Cerebellum (tissue), 5 donors: ENCODE data around the genes ALG1L2, COL6A6 and PIK3R4.

DNA sequence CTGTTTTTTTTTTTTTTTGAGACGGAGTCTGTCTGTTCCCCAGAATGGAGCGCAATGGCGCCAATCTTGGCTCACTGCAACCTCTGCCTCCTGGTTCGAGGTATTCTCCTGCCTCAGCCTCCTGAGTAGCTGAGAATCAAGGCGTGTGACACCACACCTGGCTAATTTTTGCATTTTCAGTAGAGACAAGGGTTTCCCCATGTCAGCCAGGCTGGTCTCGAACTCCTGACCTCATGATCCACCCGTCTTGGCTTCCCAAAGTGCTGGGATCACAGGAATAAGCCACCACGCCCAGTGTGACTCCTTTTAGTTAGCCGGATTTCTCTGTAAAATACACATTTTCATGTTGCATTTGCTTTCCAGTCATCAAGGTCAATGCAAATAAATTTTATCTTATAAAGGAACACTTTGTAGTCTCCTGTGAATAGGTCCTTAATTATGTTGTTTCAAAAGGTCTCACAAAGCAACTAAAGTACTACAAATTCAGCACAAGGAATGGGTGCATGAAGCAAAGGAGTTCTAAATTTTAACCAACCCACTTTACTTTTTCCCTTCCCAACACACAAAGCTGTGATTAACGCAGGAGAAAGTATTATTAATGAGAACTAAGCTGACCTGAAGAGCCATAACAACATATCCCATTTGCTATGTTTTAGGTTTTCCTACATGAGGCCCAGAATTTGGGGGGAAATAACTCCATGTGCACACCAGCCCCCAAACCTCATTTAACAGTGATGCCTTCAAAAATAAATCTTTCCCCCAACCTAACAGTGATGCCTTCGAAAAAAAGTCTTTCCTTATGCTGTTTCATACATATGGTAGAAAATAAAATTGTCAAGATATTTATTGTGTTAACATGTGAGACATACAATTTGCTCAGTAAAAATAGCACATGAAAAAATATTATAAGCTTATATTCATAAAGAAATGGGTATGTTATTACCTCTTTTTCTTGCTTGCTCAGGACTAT, 6.4 kb upstream of the ISY1 start:
- PRO-cap, 3 experiments: no peak in any of the 3 experiments
- RAMPAGE, long total RNA: no peak

- PRO-cap, 3 experiments: no peak in any of the 3 experiments
- RAMPAGE, long total RNA: no peak
Observed at GRCh38 chr3:129175844-129176703, 7.6 kb downstream of the CNBP start.

- PRO-cap, 3 experiments: no peak in any of the 3 experiments
- RAMPAGE, long total RNA: no peak
Observed at GRCh38 chr3:129211606-129212227, 28.0 kb upstream of the CNBP start.

- PRO-cap, 3 experiments: no peak in any of the 3 experiments
- RAMPAGE, long total RNA: no peak
Observed at GRCh38 chr3:129279344-129280105, 855 bp downstream of the HMCES start.

DNA sequence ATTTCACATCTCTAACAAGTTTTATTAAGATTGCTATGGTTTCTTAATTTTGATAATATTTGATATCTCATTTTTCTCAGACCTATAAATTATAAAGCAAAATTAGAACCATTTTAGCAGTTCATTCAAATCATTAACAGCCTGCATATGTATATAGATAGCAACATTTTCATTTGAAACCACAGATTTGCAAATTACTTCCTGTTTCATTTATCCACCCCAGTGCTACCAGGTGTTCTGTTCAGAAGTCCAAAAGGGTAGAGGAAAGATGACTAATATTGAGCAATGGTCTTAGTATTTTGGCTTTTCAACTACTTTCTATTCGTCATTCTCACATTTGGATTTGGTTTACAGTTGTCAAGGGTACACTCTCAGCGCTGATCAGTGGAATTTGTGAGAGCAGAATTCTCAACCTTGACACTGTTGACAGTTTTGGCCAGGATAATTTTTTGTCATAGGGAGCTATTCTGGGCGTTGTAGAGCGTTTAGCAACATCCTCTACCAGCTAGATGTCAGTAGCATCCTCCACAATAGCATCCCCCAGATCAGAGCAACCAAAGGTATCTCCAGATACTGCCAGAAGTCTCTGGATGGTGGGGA, 4.0 kb downstream of the HMCES start:
- PRO-cap, 3 experiments: no peak in any of the 3 experiments
- RAMPAGE, long total RNA: no peak

GRCh38 chr3:129399905-129400394, 28.5 kb downstream of the EFCAB12 start:
- PRO-cap, 3 experiments: no peak in any of the 3 experiments
- RAMPAGE, long total RNA: no peak

- PRO-cap, 3 experiments: no peak in any of the 3 experiments
- RAMPAGE, long total RNA: no peak
Observed at GRCh38 chr3:129418445-129418805, 10.0 kb downstream of the EFCAB12 start.

GRCh38 chr3:129440429-129440815, 398 bp downstream of the IFT122 start:
- PRO-cap, 3 experiments: peak in 1 of 3 experiments; most common plus-strand start chr3:129440653 (in 1); most common minus-strand start chr3:129440652 (in 1)
- RAMPAGE, long total RNA: no peak

- PRO-cap, 3 experiments: no peak in any of the 3 experiments
- RAMPAGE, long total RNA: no peak
Observed at GRCh38 chr3:129567562-129567971, 24.6 kb downstream of the H1-8 start.

- PRO-cap, 3 experiments: peak in 1 of 3 experiments; most common plus-strand start chr3:129606938 (in 1)
- RAMPAGE, long total RNA: no peak
Observed at GRCh38 chr3:129606861-129607474, 492 bp upstream of the PLXND1 start.

GRCh38 chr3:129611748-129612667, 5.5 kb upstream of the PLXND1 start:
- PRO-cap, 3 experiments: no peak in any of the 3 experiments
- RAMPAGE, long total RNA: no peak

DNA sequence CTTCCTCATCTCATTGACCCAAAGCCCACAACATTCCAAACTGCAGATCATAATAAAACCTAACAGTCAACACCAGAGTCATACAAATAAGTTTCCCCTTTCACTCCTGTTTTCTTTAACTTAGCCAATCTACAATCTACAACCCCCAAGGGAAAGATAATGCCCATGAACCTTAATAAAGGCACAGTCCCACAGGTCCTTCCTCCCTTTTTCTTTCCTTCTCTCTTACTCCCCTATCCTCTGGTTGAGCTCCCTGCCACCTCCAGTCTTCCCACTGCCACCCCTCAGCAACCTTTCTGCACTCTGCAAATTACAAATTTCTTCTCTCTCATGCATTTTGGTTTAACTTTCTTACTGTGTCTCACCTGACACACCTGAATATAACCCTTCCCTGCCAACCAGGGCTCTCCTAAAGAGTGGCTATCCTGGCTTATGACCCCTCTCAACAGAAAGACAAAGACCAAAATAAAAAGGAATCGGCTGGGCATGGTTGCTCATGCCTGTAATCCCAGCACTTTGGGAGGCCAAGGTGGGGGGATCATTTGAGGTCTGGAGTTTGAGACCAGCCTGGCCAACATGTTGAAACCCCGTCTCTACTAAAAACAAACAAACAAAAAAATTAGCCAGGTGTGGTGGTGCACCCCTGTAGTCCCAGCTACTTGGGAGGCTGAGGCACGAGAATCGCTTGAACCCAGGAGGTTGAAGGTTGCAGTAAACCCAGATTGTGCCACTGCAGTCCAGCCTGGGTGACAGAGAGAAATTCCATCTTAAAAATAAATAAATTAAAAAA, 136.3 kb downstream of the TMCC1 start:
- PRO-cap, 3 experiments: no peak in any of the 3 experiments
- RAMPAGE, long total RNA: no peak

DNA sequence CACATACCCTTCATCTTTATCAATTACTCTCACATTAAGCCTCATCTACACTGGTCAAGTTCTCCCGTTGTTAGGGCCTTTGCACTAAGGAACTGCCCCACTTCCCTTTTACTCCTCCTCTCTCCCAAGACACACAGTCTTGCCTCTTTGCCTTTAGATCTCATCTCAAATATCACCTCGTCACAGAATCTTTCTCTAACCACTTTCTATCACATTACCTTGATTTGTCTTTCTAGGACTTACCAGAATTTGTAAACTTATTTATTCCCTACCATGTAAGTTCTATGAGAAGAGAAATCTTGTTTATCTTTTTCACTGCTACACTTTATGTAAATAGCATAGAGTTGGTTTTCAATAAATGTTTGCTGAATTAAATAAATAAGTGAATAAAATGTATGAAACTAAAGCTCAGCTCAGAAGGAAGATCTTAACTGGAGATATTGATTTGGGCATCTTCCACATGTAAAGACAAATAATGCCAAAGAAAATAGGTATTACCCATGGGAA, 117.5 kb downstream of the TMCC1 start:
- PRO-cap, 3 experiments: no peak in any of the 3 experiments
- RAMPAGE, long total RNA: no peak

- PRO-cap, 3 experiments: no peak in any of the 3 experiments
- RAMPAGE, long total RNA: no peak
Observed at GRCh38 chr3:129877273-129877803, 16.2 kb downstream of the TMCC1 start.

DNA sequence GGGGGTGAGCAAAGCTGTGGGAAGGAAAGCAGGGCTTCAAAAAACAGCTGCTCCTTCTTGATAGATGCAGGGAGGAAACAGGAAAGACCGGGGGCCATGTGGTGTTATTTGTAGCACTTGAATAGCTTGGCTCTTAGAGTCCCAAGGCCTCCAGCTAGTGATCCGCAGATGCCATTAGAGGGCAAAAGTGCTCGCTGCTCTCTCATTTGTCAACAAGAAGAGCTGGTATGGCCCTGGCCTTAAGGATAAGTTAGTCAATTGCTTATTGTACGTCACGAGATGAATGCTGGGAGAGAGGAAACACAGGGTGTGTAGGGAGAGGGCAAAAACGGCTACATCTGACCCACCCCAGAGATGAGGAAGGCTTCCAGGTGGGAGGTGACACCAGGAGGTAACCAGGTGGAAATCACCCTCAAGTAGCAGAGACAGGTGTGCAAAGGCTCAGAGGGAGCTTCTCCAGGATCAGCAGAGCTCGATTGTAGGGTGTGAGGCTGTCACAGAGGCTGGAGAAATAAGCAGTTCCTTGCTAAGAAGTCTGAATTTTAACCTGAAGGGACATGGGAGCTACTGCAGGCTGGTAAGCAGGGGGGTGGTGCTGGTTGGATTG, at the start of gene ALG1L2:
Gene ALG1L2, plus strand, starts transcription at position 372 of the 607 bp plus-strand sequence.
- PRO-cap, 3 experiments: no peak in any of the 3 experiments
- RAMPAGE, long total RNA: no peak

DNA sequence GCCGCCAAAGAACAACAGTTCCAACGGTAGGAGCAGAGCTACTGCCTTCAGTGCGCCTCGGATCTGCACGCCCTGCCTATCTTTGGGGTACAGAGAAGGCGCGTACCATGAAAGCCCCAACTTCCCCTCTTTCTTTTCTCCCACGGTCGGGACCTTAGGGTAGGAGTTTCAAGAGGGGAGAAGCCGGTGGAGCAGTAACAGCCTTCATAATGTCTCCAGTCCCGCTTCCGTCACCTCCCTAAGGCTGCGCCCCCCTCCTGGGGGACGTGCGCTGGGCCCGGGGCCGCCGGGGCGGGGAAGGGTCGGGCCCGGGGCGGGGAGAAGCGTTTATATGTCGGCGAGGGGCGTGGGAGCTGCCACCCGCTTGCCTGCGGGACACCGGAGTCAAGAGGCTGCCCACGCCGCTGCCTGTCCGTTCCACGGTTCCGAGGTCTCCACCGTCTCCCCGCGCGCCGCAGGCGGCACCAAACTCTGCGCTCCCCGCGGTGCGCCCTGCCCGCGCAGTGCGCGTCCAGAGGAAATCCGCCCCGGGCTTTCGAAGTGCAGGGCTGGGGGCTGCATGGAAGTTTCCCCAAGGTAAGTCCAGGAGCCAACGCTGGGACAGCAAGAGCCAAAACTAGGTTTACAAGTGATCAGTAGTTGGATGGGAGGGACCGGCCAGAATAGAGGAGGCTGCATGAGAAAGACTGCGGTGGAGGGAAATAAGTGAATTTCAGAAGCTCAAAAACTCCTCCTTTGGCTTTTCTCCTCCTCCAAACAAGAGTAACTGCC, at the start of gene COL6A6:
Gene COL6A6, plus strand, starts transcription at position 356 of the 771 bp plus-strand sequence.
- PRO-cap, 3 experiments: no peak in any of the 3 experiments
- RAMPAGE, long total RNA: no peak

DNA sequence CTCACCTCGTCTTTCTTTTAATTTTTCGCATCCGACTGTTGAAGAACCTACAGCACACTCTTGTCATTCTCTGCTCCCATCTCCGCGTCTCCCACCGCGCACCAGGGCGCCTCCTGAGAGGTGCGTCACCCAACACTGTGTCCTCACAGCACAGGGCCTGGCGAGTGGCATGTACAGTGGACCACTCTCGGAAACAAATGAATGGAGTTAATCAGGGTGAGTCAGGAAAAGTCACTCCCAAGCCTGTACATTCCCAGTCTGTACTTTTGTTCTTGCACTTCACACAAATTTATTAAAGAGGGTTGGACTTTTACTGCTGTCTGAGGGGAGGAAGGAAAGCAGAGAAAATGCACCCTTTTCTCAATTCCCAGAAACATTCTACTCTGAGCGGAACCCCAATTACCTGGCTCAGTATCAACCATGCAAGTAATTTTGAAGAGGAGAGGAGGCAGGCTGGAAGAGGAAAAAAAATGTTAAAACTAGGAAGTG, 660 bp downstream of the COL6A6 start:
- PRO-cap, 3 experiments: no peak in any of the 3 experiments
- RAMPAGE, long total RNA: no peak

- PRO-cap, 3 experiments: no peak in any of the 3 experiments
- RAMPAGE, long total RNA: no peak
Observed at GRCh38 chr3:130729009-130729486, 17.6 kb downstream of the PIK3R4 start.

- PRO-cap, 3 experiments: peak in 3 of 3 experiments; most common plus-strand start chr3:130746938 (in 2); most common minus-strand start chr3:130746766 (in 1)
- RAMPAGE, long total RNA: no peak
Observed at GRCh38 chr3:130746282-130747176, at the start of gene PIK3R4. Gene PIK3R4, minus strand, starts transcription at chr3:130746829.

GRCh38 chr3:130820840-130821380, 73.0 kb upstream of the ATP2C1 start:
- PRO-cap, 3 experiments: no peak in any of the 3 experiments
- RAMPAGE, long total RNA: no peak